Astrocyte (in vitro differentiated cells and primary cell): ENCODE measurements around a stretch of chr16.

DNA sequence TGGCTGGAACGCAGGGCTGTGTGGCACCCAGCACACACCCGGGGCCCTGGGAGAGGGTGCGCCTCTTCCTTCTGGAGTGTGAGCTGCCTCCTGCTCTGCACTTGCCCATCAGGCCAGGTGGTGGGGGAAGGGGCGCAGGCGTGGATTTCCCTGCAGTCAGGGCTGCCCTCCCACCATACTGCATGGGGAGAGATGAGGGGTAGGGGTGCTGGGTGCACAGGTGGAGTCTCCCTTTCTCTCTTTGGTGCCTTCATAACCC is 42.5 kb downstream of the SOCS1 start:
- PRO-cap, result no peak
- RRBS, 2 experiments, result no CpG with 5 or more reads among the region's 5 CpGs

DNA sequence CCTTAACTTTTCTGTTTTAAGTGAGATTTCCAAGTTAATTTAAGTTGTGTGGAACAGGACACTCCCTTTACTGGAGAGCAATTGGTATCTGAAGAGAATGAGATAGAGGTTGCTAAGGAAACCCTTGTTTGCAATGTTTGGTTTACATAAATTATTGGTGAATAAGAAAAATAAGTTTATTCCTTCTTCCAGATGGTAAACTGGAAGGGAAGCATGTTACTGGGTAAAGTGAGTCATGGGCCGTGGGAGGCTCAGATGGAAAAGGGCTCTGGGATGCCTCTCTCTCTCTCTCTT is 19.3 kb downstream of the RMI2 start:
- PRO-cap, result no peak
- RRBS, 2 experiments, result no CpG with 5 or more reads among the region's 1 CpG

- PRO-cap, result no peak
- RRBS, 2 experiments, result no CpG with 5 or more reads among the region's 26 CpGs
These were observed 33.1 kb downstream of the ENSG00000188897 start for GRCh38 chr16:11493919-11494341.

- PRO-cap, result no peak
These were observed 29.2 kb downstream of the ENSG00000188897 start for GRCh38 chr16:11497944-11498197.

DNA sequence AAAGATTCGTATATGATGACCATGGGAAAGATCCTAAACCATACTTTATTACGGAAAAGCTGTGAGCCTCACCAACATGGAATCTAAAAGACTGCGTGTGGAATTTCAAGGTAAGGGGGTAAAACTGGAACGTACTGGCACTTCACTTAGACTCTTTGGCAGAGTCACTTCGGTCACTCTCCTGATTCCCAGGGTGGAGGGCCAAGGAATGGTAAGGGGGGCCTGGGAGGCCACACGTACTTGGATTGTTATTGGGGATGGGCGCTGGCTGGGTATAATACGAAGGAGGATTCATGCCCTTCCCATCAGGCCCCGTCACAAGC is 29.2 kb upstream of the ENSG00000188897 start:
- PRO-cap, result no peak
- RRBS, 2 experiments, result no CpG with 5 or more reads among the region's 9 CpGs

- PRO-cap, result unidirectional peak, minus-strand start at chr16:11576688
- RRBS, 2 experiments, result no CpG with 5 or more reads among the region's 15 CpGs
These were observed 9.9 kb downstream of the LITAF start for GRCh38 chr16:11576567-11577511.

DNA sequence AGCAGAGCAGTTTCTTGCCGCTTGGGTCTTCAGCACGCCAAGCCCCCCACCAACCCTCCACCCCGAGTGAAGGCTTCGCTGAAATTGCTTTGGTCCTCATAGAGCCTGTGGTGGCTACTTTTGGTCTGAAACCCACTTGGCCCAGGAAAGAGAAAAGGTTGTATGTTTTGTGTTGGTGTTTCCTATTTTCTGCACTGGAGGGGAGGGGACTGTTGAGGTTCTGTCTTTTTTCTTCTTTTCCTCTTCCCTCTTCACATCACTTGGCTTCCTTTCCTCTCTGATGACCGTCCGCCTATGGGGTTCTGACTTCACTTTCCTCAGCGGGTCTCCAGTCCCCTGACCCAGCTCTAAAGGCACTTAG is 8.8 kb downstream of the SNN start:
- PRO-cap, result no peak
- RRBS, 2 experiments, result no CpG with 5 or more reads among the region's 7 CpGs

GRCh38 chr16:11681560-11681968 is 13.3 kb downstream of the SNN start:
- PRO-cap, result no peak
- RRBS, 2 experiments, result no CpG with 5 or more reads among the region's 2 CpGs

- PRO-cap, result no peak
- RRBS, 2 experiments, result no CpG with 5 or more reads among the region's 6 CpGs
These were observed 26.7 kb downstream of the SNN start for GRCh38 chr16:11694810-11695452.

DNA sequence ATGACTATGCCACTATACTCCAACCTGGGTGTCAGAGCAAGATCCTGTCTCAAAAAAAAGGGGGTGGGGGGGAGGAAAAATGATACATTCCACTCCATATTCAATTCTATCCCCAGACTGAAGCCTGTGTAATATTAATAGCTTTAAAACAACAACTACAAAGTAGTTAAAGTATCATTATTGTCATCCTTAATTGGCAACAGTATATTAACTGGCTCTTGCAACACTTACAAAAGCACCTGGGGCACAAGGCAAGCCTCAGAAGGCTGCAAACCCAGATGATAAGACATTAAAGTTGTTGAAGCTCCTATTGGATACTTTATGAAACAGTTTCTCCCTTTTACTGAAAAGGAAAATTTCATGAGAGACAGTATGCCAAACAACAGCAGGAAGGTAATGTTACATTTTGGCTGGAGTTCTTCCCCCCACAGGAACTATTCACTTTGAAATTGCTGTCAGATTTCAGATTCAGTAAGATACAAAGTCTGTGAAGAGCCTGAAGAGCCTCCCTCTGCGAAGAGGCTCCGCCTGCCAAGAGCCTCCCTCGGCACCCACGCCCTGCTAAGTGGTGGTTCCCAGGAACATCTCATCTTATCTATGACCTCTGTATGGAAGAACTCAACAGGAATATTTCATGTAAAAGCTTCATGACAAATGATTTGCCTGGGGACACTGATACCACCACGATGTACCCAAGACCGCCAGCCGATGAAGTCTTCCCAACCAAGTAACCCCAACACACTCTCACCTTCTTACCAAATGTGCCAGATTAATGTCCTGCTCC is 3.4 kb downstream of the ZC3H7A start:
- PRO-cap, result no peak
- RRBS, 2 experiments, result no CpG with 5 or more reads among the region's 7 CpGs

- PRO-cap, result no peak
- RRBS, 2 experiments, result no CpG with 5 or more reads among the region's 4 CpGs
These were observed 17.2 kb upstream of the RSL1D1 start for GRCh38 chr16:11868304-11869167.

DNA sequence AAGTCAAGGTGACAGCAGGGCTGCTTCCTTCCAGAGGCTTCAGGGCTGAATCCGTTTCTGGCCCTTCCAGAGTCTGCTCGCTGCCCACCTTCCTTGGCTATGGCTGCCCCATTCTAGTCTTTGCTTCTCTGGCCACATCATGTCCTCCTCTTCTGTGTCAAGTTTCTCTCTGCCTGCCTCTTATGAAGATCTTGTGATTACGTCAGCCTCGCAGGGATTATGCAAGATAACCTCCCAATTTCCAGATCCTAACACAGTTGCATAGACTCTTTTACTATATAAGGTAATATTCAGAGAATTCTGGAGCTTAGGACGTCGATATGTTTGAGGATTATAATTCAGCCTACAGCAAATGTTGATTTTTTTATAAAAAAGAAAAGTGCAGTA is 65.0 kb downstream of the SNX29 start:
- PRO-cap, result no peak
- RRBS, 2 experiments, result no CpG with 5 or more reads among the region's 6 CpGs

- PRO-cap, result no peak
- RRBS, 2 experiments, result no CpG with 5 or more reads among the region's 10 CpGs
These were observed 86.0 kb downstream of the SNX29 start for GRCh38 chr16:12062344-12063059.

DNA sequence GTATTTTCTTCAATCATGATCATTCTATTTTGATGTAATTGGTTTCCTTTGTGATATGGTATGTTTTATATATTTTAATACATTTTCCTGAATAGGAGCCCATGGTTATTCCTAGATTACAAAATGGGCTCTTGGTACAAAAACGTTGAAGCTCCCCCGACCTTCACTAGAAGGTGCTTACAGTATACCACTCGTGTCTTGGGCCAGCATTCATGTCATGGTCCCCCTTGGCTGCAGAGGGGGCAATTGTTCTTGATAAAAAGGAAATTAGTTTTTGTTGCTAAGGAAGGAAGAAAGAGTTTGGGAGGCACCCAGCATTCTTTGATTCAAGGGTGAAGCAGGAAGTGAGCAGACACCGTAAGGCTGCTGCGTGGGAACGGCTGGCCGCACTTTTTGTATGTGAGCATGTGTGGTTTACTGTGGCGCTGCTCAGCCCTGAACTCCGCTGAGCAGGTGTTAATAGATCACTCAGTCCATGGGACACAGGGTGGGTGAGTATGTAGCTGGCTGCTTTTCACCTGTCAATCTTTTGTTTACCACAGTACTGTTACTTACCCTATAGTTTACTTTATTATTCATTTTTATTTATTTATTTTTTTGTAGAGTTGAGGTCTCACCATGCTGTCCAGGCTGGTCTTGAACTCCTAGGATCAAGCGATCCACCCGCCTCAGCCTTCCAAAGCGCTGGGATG is 103.6 kb downstream of the SNX29 start:
- PRO-cap, result no peak
- RRBS, 2 experiments, result no CpG with 5 or more reads among the region's 12 CpGs

DNA sequence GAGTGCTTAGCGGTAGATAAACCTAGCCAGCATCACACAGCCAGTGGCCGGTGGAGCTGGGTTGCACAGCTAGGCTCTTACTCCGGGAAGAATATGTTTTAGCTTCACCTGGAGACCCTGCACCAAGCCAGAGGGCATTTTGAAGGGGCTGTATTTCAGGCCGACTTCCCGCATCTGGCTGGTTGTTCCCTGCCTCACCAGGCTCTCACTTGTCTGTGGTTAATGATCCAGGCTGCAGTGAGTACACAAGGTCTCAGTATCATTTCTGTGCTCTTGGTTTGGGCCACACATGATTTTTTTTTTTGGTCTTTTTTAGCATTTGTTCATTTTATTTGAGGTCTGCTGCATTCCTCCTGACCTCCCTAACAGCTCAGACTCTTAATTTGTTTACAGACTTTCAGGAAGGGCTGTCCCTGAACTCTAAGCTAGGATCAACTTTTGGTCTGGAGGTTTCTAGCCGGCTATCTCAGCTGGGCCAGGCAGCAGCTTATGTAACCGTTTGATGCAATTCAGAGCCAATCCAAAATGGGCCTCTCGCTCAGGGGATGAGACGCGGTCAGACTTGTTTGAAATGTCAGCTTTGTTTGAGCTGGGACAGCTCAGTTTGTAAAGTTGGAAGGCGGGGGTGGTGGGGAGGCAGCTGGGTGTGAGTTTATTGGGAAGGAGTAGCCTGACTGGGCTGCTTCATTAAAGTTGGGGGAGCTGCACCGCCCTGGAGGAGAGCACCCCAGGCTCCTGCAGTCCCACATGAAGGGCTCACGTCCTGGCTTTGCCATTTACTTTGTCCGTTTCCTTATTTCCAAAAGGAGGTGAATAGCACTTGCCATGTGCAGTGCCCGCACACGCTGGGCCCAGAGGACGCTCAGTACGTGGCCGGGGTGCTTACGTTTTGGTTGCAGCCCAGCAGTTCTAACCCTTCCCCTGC is 121.0 kb downstream of the SNX29 start:
- PRO-cap, result no peak
- RRBS, 2 experiments, result no CpG with 5 or more reads among the region's 20 CpGs

GRCh38 chr16:12346924-12347253 is 370.4 kb downstream of the SNX29 start:
- PRO-cap, result no peak
- RRBS, 2 experiments, result no CpG with 5 or more reads among the region's 5 CpGs

GRCh38 chr16:12613670-12614355 is 189.9 kb downstream of the CPPED1 start:
- PRO-cap, result no peak
- RRBS, 2 experiments, result no CpG with 5 or more reads among the region's 11 CpGs

DNA sequence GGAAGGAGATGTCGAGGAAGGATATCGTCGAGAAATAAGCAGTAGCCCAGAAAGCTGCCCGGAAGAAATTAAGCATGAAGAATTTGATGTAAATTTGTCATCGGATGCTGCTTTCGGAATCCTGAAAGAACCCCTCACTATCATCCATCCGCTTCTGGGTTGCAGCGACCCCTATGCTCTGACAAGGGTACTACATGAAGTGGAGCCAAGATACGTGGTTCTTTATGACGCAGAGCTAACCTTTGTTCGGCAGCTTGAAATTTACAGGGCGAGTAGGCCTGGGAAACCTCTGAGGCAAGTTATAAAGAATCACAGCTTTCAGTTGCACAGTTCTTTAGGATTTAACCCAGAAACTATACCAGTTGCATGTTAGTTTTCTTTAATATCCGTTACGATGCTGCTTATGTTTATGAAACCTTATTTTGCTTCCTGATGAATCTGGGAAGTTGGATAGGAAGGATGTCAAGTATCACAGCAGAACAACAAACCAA is 15.5 kb downstream of the ERCC4 start:
- PRO-cap, result no peak
- RRBS, 2 experiments, result no CpG with 5 or more reads among the region's 14 CpGs

GRCh38 chr16:14079105-14079417 is 7.9 kb downstream of the MRTFB start:
- PRO-cap, result no peak
- RRBS, 2 experiments, result no CpG with 5 or more reads among the region's 2 CpGs

GRCh38 chr16:14106653-14107255 is 35.6 kb downstream of the MRTFB start:
- PRO-cap, result no peak
- RRBS, 2 experiments, result no CpG with 5 or more reads among the region's 7 CpGs